Fibroblast of the aortic adventitia (primary cell): ENCODE measurements around a stretch of chr5.

DNA sequence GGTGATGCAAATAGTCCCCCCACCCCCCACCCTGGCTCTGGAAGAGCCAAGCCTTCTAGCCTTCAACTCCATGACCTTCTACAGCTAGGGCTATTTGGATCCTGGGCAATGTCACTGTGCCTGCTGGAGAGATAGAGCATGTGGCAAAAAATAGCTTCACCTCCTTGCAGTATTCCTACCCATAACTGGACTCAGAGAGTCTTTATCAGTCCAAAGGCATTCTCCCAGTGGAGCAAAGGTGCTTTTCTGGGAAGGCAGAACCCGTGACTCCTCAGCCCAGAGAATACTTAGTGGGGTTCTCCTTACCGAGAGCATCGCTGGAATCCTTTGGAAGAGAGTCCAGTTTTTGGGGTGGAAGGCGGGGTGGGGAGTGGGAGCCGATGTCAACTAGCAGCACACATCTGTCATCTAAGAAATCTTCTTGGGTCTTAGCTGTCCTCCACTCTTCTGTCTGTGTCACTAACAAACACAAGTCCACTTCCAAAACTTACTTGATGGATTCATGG lies 48.8 kb upstream of the PPARGC1B start:
- CAGE, long polyA plus RNA: no peak

DNA sequence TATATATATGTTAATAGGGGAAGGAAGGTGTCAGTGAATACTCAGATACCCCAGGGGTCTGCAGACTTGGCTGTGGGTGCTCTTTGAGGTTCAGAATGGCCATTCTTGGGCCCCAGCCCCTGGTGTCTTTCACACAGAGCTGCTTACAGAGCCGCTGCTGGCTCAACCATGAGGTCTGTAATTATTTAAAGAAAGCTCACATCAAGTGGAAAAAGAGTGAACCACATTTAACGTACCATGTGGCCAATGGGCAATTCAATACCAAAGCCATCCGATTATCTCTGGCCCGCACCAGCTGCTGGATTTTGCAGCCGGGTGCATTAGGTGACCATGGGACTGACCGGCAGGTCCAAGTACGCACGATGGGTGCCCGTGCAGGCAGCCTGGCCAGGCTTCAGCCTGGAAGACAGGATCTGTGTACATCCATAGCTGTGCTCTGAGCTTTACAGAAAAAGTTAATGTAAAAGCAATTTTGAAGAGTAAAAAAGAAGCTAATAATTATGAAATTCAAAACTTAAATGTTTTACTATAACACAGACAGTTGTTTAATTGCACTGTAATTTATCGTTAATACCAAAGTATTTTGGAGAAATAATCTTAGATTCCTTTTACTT lies 20.5 kb downstream of the PPARGC1B start:
- CAGE, long polyA plus RNA: no peak

DNA sequence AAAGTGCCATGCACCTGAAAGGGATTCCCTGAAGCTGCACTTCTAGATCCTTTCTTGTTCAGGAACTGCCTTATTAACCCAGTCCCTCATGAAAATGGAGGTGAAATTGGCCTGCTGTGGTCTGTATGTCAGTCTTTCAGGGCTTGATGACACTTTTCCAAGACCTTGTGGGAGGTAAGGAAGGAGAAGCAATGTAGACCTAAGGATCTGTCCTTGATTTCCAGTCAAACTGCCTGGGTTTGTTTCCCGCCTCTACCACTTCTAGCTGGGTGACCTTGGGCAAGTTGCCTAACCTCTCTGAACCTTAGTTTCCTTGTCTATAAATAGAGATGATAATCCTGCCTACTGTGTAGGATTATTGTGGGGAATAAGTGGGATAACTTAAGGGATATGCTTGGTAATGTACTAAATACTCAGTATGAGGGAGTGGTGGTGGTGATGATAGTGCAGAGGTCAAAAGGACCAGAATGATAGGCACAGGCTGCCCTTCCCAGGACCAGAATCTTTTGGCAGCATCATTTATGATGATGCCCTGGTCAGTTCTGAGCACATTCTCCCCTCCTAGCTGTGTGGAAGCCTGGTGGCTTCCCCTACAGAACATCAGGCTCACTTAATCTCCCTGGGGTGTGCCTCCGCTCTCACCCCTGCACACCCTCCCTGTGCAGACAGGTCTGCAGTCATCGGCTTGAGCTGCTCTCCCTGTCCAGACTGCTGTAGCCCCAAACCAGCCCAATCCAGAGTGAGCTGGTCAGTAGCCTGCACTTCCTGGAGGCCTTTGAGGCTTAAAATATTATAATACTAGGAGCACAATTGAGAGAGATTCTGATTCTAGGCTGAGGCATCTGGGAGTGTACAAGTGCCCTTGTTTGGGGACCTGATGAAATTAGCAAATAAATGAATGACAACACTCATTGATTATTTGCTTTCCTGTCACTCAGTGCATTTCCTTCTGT lies 59.9 kb downstream of the PPARGC1B start:
- CAGE, long polyA plus RNA: no peak

DNA sequence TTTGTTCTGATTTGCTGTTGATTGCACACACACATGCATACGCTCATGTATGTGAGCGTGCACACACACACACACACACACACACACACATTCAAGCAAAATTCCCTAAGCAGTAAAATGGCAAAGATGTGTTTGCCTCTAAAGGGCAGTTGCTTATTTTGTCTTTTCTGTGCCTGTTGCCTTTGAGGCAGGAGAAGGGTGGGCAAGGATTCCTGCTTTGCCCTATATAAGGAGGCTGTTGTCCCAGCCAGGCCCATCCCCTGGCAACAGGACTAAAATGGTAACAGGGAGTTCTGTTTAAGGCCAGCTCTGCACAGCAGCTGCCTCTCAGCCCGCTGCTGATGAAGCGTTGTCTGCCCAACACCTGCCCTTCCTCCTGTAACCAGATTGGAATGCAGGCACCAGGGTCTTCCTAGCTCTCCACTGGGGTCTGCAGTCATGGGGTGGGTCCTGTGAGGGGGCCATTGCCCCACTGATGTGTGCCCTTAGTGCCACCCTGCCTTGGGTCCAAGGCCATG lies 64.4 kb downstream of the PPARGC1B start:
- CAGE, long polyA plus RNA: no peak

DNA sequence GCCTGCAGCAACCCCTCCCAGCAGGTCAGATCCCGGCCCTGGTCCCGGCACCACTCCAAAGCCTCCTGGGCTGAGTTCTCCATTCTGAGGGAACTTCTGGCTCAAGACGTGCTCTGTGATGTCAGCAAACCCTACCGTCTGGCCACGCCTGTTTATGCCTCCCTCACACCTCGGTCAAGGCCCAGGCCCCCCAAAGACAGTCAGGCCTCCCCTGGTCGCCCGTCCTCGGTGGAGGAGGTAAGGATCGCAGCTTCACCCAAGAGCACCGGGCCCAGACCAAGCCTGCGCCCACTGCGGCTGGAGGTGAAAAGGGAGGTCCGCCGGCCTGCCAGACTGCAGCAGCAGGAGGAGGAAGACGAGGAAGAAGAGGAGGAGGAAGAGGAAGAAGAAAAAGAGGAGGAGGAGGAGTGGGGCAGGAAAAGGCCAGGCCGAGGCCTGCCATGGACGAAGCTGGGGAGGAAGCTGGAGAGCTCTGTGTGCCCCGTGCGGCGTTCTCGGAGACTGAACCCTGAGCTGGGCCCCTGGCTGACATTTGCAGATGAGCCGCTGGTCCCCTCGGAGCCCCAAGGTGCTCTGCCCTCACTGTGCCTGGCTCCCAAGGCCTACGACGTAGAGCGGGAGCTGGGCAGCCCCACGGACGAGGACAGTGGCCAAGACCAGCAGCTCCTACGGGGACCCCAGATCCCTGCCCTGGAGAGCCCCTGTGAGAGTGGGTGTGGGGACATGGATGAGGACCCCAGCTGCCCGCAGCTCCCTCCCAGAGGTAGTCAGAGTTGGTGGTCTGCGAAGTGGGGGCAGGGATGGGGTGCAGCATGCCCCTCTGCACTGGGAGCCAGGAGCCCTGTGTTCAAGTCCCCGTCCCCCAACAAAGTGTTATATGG lies 103.1 kb downstream of the PPARGC1B start:
- CAGE, long polyA plus RNA: no peak

- CAGE, long polyA plus RNA: no peak
Observed at GRCh38 chr5:149834865-149835630, 104.9 kb downstream of the PPARGC1B start.

- CAGE, long polyA plus RNA: no peak
Observed at GRCh38 chr5:149836052-149837045, 106.2 kb downstream of the PPARGC1B start.

DNA sequence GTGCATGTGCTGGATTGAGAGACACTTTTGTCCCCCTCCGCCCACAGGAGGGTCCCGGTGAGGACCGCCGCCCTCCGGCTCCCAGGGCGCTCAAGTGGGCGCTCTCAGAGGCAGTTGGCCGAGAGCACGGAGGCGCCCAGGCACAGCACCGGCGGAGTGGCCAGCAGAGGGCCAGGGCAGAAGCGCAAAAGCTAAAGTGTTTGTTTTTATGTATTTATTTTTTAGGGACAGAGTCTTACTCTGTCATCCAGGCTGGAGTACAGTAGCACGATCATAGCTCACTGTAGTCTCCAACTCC lies 11.9 kb downstream of the PDE6A start:
- CAGE, long polyA plus RNA: no peak

GRCh38 chr5:149938895-149939486 lies 5.6 kb downstream of the PDE6A start:
- CAGE, long polyA plus RNA: no peak

DNA sequence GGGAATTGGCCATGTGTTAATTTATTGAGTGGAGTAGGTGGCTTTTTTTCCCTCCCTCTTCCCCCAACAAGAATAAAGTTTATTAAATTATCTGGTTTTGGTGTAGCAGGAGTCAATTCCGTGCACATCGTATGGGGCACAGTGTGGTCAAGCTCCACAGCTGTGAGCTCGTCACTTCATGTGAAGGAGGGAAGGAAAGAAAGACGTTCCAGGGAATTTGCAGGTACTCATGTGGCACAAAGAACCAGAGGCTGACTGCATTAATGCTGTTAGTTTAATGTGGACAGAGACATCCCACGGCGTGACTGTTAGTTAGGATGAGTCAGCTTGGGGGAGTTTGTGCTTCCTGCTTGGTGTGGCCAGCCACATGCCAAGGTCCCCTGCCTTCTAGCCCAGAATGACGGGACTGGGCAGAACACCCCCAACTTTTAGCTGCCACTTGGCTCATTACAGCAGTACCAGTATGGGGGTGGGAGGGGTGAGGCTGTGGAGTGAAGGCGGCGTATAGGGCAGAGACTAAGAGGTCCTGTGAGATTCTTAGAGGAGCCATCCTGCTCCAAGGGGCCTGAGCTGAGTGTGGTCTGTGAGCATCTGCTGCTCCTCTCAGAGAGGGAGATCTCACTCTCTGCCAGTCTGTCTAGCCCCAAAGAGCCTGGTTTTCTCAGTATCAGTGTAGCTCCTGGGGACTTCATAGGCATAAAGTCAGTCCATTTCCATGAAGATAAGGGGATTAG lies 33.1 kb downstream of the CSF1R start:
- CAGE, long polyA plus RNA: no peak

- CAGE, long polyA plus RNA: no peak
Observed at GRCh38 chr5:150064976-150065874, 21.1 kb downstream of the CSF1R start.

DNA sequence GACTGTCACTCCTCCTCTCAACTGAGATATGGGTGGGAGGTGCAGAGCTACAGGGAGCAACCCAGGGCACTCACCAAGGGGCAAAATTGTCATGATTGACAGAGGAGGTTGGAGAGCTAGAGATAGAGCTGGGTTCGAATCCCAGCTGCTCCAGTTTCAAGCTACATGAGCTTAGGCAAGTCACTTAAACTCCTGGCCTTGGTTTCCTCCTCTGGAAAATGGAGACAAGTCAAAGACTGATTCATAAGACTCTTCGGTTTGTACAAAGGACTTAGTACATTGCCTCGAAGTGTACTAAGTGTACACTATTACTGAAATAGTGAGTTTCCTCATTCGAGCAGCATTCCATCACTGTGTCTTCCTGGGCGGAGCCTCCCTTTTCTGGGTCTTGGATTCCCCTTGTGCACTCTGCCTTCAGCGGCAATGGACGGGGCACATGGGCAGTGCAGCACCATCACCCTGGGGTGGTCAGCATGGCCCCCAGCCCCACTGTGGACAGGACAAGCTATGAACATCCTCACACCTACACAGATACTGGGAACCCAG lies 2.9 kb upstream of the PDGFRB start:
- CAGE, long polyA plus RNA: no peak

GRCh38 chr5:150385973-150386461 lies 26.7 kb downstream of the CD74 start:
- CAGE, long polyA plus RNA: no peak

DNA sequence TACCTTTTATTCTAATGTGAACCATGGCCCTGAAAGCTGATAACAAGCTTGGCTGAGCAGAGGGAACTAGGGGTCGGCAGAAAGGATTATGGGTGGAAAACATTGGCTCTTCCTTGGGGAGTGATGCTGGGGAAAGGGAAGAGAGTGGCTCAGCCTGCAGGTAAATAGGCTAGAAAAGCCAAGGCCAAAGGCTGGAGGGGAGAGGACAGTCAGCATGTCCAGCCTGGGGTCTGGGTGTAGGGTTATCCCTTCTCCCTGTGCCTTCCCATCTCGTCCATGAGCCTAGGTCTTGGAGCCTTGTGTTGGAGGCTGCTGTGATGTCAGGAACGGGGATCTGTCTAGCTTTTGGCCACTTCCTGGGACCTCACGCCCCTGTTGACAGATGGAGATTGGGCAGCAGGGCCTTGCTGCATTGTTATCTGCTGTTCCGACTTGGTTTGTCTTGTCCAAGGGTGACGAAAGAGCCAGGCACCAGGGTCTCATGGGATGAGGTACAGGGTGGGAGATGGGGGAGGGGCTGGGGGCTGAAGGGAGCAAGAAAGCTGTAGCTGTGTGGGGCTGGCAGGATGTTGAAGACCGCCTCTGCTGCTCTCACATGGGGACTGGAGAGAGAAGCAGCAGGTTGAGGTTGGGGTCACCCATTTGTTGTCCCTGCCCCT lies 10.9 kb downstream of the CD74 start:
- CAGE, long polyA plus RNA: no peak

GRCh38 chr5:150406928-150407606 lies 5.6 kb downstream of the CD74 start:
- CAGE, long polyA plus RNA: no peak

- CAGE, long polyA plus RNA: no peak
Observed at GRCh38 chr5:150412960-150413300, 220 bp upstream of the CD74 start.

- CAGE, long polyA plus RNA: no peak
Observed at GRCh38 chr5:150448538-150449596, 672 bp downstream of the RPS14 start.

- CAGE, long polyA plus RNA: no peak
Observed at GRCh38 chr5:150457102-150457463, 7.5 kb upstream of the RPS14 start.

DNA sequence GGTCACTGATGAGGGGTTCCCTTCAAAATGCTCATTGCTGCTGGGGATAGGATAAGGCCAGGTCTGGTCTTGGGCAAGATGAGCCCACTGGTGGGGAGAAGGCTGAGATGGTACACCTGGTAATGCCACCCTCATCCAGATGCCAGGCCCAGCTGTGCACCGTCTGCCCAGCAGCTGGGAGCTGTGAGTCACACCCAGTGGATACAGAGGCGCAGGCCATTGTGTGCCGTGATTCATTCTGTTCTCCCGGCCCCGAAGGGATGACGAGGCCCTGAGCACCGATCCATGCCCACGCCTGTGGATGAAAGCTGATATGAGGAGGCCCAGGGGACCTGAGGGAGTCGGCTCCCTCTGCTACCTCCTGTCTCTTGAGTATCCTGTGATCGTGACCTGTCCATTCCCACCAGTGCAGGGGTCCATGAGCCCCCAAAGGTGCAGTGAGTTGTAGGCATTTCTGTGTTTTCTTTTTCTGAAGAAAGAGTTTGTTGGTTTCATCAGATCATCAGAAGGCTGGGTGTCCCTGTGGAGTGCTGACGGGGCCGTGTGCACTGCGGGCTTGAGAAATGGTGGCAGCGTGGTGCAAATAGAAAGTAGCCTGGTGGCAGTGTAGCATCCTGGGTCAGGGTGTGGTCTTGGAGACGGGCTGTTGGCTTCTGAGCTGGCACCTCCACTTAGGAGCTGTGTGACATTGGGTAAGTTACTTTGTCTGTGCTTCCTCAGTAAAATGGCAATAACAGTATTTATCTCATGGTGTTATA lies 10.2 kb upstream of the NDST1 start:
- CAGE, long polyA plus RNA: no peak

DNA sequence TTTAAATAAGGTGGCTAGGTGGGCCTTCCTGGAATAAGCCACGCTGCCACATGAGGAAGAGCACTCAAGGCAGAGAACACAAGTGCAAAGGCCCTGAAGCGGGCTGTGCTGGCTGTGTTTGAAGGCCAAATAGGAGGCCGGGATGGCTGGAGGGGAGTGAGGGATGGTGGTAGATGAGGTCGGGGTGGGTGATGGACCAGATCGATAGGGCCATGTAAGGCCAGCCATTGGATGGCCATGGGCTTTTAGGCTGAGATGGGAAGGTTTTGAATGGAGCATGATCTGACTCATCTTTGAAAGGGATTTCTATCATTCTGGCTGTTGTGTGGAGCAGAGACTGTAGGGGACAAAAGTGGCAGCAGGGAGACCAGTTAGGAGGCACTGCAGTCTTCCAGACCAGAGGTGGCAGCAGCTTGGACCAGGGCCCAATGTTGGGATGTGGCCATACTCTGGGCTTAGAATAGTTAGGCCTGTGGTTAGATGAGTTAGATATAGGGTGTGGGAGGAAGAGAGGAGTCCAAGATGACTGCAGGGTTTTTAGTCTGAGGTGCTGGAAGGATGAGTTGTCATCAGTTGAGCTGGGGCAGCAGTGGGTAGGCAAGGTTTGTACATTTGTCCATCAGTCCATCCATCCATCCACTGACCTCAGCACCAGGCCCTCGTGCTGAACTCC lies 30.3 kb downstream of the NDST1 start:
- CAGE, long polyA plus RNA: no peak